ENCODE measurements around a stretch of chr5.

GRCh38 chr5:158676993-158677580 is 422.6 kb downstream of the EBF1 start:
- PRO-cap = no peak

DNA sequence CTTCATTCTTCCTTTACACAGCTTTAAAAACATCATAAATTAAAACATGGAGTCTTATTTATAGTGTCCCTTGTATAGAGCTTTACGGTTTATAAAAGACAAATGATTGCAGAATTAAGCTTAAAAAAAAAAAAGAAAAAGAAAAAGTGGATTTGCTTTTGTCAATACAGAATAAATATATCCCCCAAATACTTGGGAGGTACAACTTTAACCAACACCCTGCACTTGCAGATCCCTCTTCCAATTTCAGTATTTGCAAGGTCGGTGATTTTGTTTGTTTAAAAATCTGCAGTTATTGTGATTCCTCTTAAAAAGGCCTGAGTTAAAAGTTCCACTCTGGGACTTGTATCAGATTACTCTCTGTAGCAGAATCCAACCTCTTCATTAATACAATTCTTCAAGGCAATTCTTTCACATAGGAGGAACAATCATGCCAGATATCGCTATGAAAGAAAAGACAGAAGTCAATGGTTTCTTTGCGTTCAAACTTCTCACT is 401.0 kb downstream of the EBF1 start:
- PRO-cap = no peak

GRCh38 chr5:158727195-158727688 is 372.5 kb downstream of the EBF1 start:
- PRO-cap = no peak

DNA sequence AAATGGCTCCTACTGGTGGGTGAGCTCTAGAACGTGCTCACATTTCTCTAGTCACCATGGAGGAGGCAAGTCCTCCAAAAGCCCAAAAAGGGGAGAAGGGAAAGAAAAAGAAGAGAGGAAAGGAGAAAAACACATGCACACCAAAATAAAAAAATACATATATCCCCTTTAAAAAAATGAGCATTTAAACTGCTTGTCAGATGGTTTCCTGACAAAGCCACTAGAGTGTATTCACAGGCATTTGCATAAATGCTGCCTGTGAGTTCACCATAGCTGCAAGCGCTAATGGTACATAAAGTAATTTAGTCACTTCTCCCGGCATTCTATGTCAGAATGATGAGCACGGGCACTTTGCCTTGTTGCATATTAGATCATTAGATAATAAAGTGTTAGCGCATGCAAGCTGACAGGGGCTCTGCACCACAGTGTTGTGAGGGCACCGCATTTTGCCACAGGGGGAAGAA is 280.7 kb downstream of the EBF1 start:
- PRO-cap = no peak

DNA sequence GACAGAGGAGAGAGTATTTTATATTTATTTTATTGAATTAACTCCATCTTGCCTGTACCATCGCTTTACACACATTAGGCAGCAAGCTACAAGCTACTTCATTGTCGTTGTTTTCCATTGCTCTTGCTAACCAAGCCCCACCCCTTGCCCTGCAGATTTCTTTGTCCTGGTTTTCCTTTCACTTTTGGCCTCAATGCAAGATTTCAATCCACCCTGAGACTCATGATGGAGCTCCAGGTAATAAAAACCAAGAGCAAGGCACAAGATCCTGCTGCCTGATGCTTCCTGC is 65.2 kb downstream of the EBF1 start:
- PRO-cap = no peak

GRCh38 chr5:159052266-159052671 is 47.4 kb downstream of the EBF1 start:
- PRO-cap = no peak

DNA sequence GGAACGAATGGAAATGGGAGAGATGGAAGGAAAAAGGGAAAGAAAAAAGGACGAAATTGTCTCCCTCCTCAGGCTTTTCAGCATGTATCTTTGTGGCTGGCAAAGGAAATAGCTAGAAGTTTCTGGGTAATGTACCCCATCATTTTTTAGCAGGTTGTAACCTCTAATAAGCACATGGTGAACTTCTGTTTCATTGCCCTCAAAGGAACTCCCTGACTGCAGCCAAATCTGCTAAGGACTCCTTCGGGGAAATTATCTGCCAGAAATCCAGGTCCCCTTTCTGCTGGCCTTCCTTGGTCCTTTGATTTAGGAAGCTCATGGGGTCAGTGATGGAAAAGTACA is 1.7 kb upstream of the EBF1 start:
- PRO-cap = no peak

DNA sequence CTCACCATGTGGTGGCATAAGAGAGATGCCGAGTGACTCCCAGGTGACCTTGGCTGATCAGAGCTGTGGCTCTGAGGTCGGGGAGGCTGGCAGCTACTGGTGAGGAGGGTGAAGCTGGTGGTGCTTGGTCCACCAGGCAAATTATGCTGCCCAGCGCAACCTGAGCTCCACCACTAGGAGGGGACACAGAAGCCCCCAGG is 111.2 kb upstream of the IL12B start:
- PRO-cap = no peak

- PRO-cap = no peak
Observed at GRCh38 chr5:160020881-160021143, 11.9 kb downstream of the TTC1 start.

- PRO-cap = no peak
Observed at GRCh38 chr5:160061643-160062004, 52.7 kb downstream of the TTC1 start.

GRCh38 chr5:160262532-160263208 is 33.4 kb downstream of the FABP6 start:
- PRO-cap = no peak

DNA sequence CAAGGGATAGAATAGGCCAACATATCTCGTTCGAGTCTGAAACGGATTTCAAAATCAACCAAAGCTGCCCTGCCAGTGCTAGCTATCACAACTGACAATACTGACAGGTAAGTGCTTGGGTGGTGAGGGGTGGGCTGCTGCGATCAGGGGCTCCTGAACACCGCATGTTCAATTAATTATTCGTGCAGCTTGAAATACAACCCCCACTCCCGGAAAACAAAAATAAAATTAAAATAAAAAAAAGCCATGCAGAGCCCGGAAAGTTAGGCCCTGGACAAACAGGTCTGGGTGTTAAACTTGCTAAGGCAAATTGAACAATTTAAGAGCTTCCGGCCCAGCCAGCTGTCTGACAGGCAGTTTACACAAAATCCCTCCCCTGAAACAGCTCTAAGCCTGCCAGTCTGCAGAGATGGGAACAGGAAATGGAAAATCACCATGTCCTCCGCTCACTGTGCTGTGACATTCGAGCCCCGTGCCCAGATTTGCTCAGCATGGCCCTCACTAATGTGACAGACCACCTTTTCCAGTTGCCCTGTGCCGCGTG is 41.2 kb downstream of the CCNJL start:
- PRO-cap = no peak

DNA sequence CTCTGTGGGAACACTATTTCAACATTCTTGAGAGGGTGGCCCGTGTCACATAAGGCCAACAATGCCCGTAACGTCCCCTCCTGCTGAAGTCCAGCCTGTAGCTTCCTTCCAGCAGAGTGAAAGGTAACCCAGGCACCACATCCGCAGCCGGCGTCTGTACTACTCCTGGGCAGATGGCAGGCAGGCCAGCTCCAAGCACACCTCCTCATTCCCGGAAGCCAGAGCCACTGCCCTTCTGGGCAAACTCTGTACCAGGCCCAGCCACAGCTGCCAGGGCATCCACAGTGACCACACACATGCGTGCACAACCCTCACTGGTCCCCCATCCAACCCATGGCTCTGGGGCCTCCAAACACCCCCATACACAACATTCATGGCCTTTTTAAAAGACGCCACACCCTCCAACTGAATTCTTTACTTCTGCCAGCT is 18.1 kb downstream of the CCNJL start:
- PRO-cap = no peak

GRCh38 chr5:160467096-160468467 is 45.9 kb downstream of the PTTG1 start:
- PRO-cap = bidirectional peak, plus-strand start at chr5:160467872, minus-strand start at chr5:160467680; bidirectional peak, plus-strand start at chr5:160468338, minus-strand start at chr5:160468082

- PRO-cap = no peak
Observed at GRCh38 chr5:160485282-160485523, 63.5 kb downstream of the PTTG1 start.

DNA sequence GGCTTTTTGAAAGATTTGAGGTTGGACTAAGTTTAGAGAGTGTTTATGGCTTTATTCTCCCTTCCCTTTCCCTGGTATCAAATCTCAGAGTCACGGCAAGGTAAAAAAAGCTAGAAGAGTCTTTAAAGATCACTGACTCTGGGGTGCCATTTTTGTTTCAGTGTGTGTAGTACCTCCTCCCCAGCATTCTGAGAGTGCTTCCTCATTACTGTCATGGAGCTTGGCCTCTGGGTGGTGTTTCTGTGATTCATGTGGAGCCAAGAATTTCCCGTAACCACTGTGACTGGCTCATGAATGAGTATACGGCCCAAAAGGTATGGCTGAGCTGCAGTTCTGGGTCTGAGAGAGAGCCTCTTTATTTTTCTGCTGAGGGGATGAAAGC is 85.5 kb downstream of the PTTG1 start:
- PRO-cap = no peak

GRCh38 chr5:161269016-161269414 is 277.5 kb downstream of the GABRB2 start:
- PRO-cap = no peak

- PRO-cap = no peak
Observed at GRCh38 chr5:162268756-162269260, 201.2 kb downstream of the GABRG2 start.

- PRO-cap = no peak
Observed at GRCh38 chr5:163153568-163153780, 283.9 kb upstream of the CCNG1 start.

GRCh38 chr5:163449807-163450369 is 10.0 kb downstream of the NUDCD2 start:
- PRO-cap = no peak